Esophagus muscularis mucosa (tissue), 4 donors: ENCODE data around the genes CARMIL1 and H1-2.

GRCh38 chr6:24719982-24720992, 1.3 kb upstream of the C6orf62 start:
- PRO-cap: bidirectional peak, plus-strand start at chr6:24720252, minus-strand start at chr6:24720210; bidirectional peak, plus-strand start at chr6:24720448, minus-strand start at chr6:24720392; unidirectional peak, minus-strand start at chr6:24720836
- RAMPAGE, long total RNA, 4 experiments: start-site peak on the plus strand in 2 of 4 experiments, at chr6:24720242-24720310 at its widest, 15 to 21 reads per replicate; start-site peak on the minus strand in 4 of 4 experiments, at chr6:24720811-24720886 at its widest, 17 to 56 reads per replicate

GRCh38 chr6:25153667-25154658, 125.2 kb upstream of the CARMIL1 start:
- PRO-cap: no peak
- RAMPAGE, long total RNA, 4 experiments: no peak in any of the 4 experiments

- PRO-cap: no peak
- RAMPAGE, long total RNA, 4 experiments: no peak in any of the 4 experiments
These were observed 60.9 kb upstream of the CARMIL1 start for GRCh38 chr6:25218126-25218854.

DNA sequence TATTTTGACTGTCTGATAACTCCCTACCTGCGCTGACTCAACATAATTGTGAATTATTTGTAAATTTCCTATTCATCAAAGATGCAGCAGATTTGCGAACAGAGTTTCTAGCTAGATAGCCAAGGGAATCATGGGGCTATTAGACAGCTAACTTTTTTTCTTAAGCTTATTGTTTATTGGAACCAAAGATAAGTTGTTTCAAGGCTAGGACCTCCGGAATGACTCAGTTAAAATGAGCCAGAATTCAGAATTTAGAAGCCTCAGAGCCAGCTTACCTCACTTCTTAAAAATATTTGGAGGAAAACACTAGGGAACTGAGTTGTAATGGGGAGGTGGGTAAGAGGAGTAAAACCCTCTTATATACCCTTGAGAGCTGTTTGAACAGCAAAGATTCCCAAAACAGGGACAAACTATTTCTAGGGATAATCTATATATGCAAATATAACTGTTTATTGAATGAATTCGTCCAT, 12.8 kb upstream of the CARMIL1 start:
- PRO-cap: no peak
- RAMPAGE, long total RNA, 4 experiments: no peak in any of the 4 experiments

GRCh38 chr6:25278865-25279650, at the start of gene CARMIL1:
Gene CARMIL1 (plus strand): TSS chr6:25279374.
- PRO-cap: bidirectional peak, plus-strand start at chr6:25279082, minus-strand start at chr6:25278967; bidirectional peak, plus-strand start at chr6:25279399, minus-strand start at chr6:25279236
- RAMPAGE, long total RNA, 4 experiments: start-site peak on the plus strand in 1 of 4 experiments, at chr6:25279082-25279507 at its widest, 29 to 73 reads per replicate

DNA sequence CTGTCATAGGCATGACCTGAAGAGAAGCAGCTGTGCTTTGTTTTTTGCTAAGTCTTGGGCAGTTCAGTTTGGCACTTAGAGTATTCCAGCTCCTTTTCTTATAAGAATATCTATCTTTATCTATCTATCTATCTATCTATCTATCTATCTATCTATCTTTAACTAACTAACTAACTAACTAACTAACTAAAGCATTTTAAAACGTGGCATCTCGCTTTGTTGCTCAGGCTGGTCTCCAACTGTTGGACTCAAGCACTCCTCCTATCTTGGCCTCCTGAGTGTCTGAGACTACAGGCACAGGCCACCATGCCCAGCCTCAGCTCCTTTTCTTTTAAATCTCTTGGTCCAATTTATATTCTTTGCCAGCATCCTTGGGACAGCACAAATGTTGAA, 17.6 kb downstream of the CARMIL1 start:
- PRO-cap: no peak
- RAMPAGE, long total RNA, 4 experiments: no peak in any of the 4 experiments

DNA sequence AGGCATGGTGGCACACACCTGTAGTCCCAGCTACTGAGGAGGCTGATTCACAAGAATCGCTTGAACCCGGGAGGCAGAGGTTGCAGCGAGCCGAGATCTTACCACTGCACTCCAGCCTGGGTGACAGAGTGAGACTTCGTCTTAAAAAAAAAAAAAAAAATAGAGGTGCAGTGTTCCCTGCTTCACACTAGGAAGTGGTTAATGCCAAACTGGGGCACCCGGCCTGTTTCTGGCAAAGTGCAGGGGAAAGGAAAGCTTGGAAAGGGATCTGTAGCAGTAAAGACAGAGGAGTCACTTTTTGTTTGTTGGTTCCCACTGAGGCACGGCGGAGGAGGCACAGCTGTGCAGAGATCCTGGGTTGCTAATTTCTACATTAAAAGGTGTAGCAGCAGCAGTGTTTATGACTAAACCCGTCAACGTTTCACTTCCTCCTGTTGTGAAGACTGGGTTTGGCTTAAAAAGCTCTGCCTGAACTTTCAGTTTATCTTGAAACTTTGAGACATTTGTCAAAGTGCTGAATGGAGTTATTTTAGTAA, 125.5 kb downstream of the CARMIL1 start:
- PRO-cap: unidirectional peak, minus-strand start at position 370 of the sequence
- RAMPAGE, long total RNA, 4 experiments: no peak in any of the 4 experiments

DNA sequence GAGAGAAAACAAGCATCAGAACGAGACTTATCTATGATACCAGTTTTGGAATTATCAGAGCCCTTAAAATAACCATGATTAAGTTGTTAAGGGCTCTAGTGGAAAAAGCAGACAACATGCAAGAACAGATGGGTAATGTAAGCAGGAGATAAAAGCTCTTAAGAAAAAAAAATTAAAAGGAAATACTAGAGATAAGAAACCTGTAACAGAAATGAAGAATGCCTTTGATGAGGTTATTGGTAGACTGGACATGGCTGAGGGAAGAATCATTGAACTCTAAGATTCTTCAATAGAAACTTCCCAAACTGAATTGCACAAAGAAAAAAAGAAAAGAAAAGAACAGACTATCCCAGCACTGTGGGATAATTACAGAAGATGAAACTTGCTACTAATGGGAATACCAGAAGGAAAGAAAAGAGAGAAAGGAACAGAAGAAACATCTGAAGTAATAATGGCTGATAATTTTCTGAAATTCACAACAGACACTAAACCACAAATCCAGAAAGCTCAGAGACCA, 127.3 kb upstream of the SCGN start:
- PRO-cap: no peak
- RAMPAGE, long total RNA, 4 experiments: no peak in any of the 4 experiments

GRCh38 chr6:25622562-25623046, 29.4 kb upstream of the SCGN start:
- PRO-cap: no peak
- RAMPAGE, long total RNA, 4 experiments: no peak in any of the 4 experiments

DNA sequence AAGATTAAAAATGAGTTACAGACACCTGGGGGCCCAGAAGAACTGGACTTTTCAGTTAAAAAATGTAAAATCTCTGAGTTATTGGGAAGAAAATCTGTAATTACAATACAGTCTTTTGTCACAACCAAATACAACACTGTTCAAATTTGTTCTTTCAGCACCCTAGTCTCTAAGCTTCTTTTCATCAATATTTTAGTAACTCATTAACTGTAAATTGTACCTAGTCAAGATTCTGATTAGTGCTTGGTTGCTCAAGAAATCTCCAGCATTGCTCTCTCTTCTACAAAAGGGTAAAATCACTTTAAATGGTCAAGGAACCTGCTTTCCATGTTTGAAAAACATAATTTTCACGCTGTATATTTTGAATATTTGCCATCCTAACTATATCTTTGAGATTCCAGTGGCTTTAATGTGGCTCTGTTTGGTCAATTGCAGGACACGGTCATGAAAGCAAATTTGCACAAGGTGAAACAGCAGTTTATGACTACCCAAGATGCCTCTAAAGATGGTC, 9.2 kb downstream of the SCGN start:
- PRO-cap: no peak
- RAMPAGE, long total RNA, 4 experiments: no peak in any of the 4 experiments

- PRO-cap: no peak
- RAMPAGE, long total RNA, 4 experiments: no peak in any of the 4 experiments
These were observed 16.2 kb downstream of the H2AC1 start for GRCh38 chr6:25710212-25710425.

GRCh38 chr6:25748067-25748498, 6.5 kb upstream of the SLC17A4 start:
- PRO-cap: no peak
- RAMPAGE, long total RNA, 4 experiments: no peak in any of the 4 experiments

DNA sequence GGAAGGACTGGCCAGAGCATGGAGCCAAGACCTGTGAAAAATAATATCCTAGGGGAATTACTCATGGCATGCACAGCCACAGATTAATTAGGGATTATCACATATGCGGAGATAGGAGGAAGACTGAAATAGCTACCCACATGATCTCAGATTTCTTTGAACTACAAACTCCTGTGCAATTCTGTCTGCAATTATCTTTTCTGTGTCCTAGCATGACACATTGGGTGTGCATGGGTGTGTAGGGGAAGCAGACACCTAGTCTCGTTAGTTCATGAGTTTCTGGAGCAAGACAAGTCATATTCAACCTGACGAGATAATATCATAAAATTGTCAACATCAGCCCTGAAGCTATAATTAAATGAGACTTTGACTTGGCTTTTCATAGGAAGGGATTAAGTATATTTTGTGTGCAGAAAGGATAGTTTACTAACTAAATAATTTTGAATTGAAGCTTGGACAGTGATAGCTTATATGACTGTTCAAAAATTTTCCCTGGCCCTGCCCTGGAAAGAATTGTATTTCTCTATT, 3.6 kb upstream of the SLC17A4 start:
- PRO-cap: no peak
- RAMPAGE, long total RNA, 4 experiments: no peak in any of the 4 experiments

DNA sequence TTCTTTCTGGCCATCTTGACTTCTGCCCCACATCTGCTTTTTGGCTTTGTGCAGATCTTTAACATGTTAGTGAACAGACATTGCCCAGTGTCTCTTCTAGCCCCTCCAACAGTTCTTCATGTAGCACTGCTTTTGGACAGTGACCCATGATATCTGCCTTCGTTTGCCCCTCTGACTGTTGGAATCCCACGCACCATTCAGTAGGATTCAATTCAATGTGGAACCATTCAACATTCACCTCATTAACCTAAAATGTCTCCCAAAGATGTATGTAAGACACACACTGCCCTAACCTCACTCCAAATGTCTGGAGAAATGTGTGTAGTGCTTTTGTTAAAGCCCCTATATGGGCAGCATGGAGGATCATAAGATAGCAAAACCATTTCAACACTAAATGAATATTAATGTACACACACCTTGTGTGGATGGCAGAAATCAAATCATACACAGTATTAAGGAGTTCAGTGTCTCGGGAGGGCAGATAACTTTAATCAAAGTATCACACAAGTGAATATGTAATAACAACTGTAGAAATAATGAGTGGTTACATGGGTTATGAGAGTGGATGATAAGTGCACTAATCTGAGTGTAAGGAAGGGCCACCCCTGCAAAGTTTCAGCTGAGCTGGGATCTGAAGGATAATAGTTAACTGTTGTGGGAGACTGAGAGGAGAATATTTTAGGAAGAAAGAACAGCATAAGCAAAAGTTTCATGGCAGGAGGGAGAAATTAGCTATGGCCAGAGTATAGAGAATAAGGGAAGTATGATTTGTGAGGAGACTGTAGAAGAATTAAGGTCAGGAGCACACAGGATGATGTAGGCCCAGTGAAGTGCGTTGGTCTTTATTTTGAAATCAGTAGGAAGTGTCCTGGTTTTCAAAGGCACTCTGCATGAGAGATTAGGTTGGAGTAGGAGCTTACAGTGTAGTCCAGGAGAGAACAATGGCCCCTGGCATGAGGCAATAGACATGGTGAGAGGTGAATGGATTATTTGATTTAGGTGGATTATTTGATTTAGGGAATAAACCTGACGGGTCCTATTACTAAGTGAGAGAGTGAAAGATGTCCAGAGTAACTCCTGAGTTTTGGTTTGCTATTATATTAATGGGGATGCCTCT, 25.6 kb downstream of the SLC17A4 start:
- PRO-cap: no peak
- RAMPAGE, long total RNA, 4 experiments: no peak in any of the 4 experiments

- PRO-cap: bidirectional peak, plus-strand start at chr6:26026518, minus-strand start at chr6:26026331
- RAMPAGE, long total RNA, 4 experiments: no peak in any of the 4 experiments
These were observed 939 bp downstream of the H4C2 start for GRCh38 chr6:26026060-26026627.

DNA sequence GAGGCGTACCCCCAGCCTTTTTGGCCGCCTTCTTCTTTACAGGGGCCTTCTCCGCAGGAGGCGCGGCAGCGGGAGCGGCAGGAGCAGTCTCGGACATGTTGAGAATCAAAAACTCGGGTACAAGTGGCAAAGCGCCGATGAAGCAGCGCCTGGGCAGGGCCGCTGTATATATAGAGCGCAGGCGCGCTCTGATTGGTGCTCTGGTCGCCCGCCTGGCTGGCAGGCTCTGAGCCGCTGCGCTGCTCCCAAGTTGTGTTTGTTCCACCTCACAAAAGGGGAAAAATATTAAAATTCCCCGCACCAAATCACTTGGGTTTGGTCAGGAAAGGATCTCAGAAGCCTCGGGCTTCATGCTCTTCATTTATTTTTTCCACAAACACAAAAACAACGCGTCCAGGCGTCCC, at the start of gene H1-2:
Gene H1-2 (minus strand): TSS at position 139 of the 404 bp plus-strand sequence.
- PRO-cap: bidirectional peak, plus-strand start at position 191 of the sequence, minus-strand start at position 139 of the sequence
- RAMPAGE, long total RNA, 4 experiments: start-site peak on the minus strand in 4 of 4 experiments, centred at positions 128 to 130 of the sequence, 2,053 to 6,191 reads per replicate

GRCh38 chr6:26118991-26119480, 4.7 kb downstream of the H2BC4 start:
- PRO-cap: no peak
- RAMPAGE, long total RNA, 4 experiments: no peak in any of the 4 experiments

DNA sequence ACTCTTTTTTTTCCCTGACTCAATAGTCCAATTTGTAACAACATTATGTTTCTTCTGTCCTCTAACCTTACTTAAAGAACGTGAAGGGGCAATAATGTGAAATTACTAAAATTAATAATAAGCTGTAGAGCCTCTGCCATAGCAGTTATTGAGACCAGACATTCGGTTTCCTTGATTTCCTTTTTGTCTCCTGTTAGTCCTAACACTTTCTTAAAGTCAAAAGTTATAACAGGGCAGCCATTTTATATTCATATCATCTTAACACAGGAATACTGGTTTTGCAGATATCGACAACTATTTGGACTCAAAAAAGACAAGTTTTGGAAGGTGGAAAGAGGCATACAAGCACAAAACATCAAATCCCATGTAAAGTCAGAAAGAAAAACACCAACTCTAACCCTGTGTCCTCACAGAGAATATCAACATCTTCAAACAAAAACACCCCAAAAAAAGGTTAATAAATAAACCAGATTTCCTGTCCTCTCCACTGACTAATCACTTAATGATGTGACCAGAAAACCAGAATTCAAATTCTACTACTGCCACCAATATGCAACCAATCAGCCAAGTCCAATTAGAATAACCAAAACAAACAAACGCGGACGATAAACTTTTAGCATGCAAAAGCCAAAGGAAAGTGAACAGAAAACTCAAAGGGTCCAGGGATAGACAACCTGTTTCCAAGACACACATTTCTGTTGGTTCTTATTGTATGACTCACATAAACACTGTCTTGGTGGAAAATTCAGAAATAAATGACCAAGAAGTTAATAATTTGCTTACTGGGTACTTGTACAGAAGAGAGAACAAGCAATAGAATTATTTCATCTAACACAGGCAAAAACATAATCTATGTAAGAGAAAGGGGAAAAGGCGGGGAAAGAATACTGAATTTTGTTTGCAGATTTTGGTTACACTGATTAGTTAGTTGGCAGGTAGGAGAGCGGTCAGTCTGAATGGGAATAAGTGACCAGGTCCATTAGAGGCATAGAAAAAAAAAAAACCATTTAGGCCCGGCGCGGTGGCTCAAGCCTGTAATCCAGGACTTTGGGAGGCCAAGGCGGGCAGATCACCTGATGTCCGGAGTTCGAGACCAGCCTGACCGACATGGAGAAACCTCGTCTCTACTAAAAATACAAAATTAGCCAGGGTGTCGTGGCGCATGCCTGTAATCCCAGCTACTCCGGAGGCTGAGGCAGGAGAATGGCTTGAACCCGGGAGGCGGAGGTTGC, 2.5 kb downstream of the H2BC4 start:
- PRO-cap: no peak
- RAMPAGE, long total RNA, 4 experiments: no peak in any of the 4 experiments

GRCh38 chr6:26130002-26130534, 6.1 kb downstream of the H2AC6 start:
- PRO-cap: no peak
- RAMPAGE, long total RNA, 4 experiments: no peak in any of the 4 experiments

DNA sequence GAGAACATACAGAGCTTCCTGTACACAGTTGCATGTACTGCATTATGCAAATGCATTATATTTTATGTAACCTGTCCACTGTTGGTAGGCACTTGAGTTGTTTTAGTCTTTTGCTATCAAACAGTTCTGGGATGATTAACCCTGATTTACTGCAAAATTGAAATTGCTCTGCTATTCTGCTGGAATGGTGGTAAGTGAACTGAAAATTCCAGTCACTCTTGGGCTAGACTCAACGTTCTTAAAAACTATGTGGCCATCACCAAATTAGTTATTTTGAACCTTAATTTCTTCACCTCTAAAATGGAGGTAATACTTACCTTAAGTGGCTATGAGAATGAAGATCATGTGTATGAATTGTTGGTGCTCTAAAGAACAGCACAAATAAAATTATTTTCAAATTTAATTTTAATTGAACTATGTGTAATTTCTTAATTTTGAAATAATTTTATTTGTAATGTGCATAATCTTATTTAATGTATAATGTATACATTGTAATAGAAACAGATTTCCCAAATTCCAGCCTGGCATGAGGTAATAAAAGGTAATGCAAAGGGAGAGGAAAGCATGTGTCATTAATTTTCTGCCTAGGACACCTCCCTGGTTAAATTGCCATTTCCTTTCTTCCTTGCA, 14.7 kb downstream of the H2AC6 start:
- PRO-cap: no peak
- RAMPAGE, long total RNA, 4 experiments: no peak in any of the 4 experiments